Skeletal muscle satellite cell (primary cell): ENCODE results near the gene FAM20C.

DNA sequence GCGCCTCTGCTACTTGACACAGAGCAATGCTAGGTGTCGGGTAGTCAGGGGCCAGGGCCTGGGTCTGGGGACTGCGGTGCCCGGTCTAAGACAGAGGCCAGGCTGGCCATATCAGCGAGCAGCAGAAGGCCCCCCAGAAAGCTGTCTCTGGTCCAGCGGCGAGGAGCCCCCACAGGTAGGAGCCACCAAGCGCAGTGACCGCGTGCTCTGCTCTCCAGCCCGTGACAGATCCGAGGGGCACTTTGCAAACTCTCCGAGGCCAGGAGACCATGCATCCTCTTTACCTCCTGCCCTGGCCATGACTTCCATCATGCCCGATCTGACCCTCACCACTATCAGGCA is 129.6 kb upstream of the FAM20C start:
- CAGE, long polyA plus RNA: no peak

GRCh38 chr7:65631-65981 is 126.8 kb upstream of the FAM20C start:
- CAGE, long polyA plus RNA: no peak

DNA sequence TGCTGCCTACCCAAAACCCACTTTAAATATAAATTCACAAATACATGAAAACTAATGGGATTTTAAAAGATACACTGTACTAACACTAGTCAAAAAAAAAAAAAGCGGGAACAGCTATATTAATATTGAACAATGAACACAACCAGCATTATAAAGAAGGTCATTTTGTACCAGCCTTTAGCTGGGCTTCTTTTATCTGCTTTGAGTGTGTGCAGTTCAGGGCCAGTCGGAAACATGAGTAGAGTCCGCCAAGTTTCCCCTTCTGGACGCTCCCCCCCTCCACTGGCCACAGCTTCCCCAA is 77.3 kb upstream of the FAM20C start:
- CAGE, long polyA plus RNA: no peak

GRCh38 chr7:155431-156058 is 36.8 kb upstream of the FAM20C start:
- CAGE, long polyA plus RNA: no peak

DNA sequence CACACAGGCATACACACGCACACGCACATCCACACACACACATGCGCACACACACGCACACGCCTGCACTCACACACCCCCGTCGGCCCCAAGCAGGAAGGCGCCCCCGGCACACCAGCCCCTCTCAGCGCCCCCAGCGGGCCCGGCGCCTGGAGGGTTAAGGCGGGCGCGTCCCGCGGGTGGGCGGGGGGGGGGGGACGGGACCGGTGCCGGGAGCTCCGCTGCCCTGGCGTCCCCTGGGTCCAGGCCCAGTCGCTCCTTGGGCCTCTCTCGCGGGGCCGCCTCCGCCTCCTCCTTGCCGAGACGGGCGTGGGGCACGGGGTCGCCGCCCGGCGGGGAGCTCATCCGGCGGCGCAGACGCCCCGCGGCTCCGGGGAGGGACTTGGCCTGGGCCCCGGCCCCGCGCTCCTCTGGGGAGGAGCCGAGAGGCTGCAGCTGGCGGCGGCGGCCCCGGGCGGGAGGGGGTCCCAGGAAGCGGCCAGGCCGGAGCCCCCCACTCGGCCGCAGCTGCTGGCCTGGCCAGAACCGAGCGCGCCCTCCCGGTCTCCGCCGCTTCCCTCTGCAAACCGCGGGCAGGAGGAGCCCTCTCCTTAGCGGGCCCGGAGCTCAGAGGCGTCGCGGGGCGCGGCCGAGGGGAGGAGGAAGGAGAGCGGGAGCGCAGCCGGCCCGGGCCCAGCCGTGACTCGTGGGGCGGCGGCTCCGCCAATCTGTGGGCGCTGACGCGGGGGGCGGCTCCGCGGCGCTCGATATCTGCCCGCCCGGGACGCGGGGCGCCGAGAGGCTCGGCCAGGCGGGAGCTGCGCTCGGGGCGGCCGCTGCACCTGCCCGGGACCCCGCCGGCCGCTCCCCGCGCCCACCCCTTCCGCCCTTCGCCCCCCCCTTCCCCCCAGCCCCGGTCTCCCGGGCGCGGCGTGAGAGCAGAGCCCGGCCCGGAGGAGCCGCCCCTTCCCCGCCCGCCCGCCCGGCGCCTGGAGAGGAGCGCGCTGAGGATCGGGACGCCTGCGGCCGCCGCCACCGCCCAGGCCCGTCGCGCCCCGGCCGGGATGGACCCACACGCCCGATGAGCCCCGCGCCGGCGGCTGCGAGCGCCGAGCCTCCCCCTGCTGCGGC is at the start of gene FAM20C:
FAM20C (plus strand) TSS at position 776 of the 1,110 bp plus-strand sequence.
- CAGE, long polyA plus RNA: start-site peak on the plus strand centred at position 897 of the sequence, 242 bp wide, 55 and 43 reads in 2 replicates

- CAGE, long polyA plus RNA: no peak
Observed at GRCh38 chr7:194945-195475, 2.6 kb downstream of the FAM20C start.

GRCh38 chr7:200838-201256 is 8.5 kb downstream of the FAM20C start:
- CAGE, long polyA plus RNA: no peak

DNA sequence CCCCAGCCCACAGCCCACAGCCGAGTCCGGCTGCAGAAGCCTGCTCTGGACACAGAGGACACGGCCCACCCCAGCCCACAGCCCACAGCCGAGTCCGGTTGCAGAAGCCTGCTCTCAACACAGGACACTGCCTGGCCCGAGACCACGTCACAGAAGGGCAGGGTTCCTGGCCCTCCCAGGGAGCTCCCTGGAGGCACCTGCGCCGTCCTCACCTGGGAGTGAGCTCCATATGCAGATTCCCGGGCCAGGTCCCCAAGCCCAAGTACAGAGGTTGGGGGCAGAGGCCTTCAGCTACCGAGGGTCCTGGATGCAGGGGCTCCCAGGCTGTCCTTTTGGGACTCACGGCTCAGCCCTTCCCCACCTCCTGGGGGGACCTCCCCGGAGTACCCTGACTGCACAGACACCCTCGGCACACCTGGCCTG is 23.8 kb upstream of the FOXL3 start:
- CAGE, long polyA plus RNA: no peak

DNA sequence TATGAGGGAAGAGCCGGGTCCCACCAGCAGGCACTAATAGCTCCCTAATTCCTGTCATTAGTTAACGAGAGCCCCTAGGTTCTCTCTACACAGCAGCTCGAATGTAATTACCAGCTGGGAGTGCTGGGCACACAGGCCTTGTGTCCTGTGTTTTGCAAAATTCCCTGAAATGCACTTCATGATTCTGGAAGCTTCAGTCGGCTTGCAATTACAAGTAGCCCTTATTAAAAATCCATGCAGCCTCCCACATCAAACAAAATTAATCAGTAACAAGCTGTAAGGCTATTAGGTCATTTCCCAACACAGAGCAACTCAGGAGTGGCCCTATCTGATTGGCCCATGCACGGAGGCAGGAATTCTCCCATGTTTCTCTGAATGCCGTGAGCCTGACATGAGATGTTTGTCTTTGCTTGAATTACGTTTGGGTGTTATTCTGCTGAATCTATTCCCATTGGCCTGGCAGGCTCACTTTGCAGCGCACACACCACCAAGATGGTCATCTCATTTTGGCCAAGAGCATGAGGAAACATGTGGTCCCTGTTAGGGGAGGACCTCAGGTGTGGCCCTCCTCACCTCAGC is 36.8 kb downstream of the FOXL3 start:
- CAGE, long polyA plus RNA: no peak

DNA sequence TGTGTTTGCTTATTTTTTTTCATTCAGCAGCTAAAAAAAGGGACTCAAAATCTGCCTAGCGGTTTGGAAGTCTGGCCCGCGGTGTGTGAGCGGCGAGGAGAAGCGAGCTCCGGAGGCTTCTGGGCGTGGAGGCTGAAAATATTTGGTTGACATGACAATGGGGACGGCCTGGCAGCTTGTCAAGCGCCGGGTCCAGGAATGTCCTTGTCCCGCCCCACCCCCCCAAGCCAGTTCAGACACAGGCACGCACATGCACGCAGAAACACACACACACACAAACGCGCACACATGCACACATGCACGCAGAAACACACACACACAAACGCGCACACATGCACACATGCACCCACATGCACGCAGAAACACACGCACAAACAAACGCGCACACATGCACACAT is 43.5 kb downstream of the FOXL3 start:
- CAGE, long polyA plus RNA: no peak

GRCh38 chr7:340622-341093 is 50.7 kb downstream of the FOXL3 start:
- CAGE, long polyA plus RNA: no peak

DNA sequence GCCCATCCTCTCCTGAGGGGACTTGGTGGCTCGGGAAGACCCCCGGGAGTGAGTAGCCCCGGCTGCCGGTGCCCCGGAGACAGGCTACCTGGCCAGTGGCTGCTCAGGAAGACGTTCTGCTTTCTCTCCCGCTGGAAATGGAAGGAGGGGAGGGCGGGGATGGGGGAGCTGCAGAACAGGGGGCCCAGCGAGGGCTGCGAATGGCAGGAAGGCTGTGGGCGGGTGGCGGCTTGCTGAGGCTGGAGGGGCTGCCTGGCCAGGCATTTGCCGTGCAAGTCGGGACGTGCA is 86.1 kb downstream of the FOXL3 start:
- CAGE, long polyA plus RNA: no peak

DNA sequence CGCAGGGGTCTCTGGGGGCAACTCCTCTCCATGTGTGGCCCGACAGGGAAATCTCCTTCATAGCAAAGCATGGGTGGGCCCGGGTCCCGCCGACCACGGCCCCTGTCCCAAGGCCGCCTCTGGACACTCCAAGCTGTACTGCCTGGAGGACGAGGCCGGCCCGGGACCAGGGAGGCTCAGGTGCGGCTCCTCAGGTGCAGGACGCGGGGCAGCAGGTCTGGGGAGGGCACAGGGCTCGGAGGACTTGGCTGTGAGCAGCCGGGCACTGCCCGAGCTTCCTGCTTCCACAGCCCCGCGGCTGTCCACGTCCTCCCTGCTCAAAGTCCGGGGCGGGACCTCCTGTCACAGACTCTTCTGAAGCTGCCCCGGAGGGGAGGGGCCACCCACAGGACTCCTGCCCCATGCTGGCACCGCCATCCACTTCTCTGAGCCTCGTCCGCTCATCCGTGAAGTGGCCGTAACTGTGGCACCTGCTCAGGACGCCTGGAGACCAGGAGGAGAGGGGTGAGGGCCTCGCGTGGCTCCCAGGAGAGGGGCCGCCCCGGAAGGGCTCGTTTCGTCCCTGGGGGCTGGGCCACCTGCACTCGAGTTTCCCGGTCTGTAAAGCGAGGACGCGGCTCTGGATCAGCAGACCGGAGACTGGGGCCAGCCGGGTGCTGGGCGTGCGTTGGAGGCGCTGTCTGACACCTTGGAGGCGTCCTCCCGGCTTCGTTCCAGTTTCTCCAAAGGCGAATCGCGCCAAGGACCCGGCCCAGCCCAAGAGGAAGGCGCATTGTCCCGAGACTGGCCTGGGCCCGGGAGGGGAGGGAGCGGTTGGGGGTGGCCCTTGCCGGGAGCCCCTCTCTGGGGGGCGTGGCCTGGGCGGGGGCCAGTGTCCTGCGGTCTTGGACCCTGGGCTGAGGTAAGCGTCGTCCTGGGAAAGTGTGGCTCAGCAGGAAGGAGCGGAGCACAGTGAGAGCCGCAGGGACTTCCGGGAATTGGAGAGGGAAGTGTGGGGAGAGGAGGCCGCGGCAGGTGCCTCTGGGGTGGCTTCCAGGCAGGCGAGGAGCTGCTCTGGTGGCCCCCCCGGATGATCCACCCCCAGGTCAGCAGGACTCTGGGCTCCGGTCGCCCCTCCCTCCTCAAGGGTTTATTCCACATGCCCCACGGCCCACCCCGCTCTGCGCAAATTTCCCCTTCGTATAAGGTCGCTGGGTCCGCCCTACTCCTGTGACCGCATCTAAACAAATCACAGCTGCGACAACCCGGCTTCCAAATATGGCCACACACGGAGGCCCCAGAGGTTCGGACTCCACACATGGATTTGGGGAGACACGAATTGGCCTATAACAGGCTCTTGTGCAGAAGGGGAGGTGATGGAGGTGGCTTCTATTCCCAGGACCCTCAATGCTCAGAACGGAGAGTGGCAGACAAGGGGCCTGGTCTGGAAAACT is 89.6 kb downstream of the FOXL3 start:
- CAGE, long polyA plus RNA: no peak

DNA sequence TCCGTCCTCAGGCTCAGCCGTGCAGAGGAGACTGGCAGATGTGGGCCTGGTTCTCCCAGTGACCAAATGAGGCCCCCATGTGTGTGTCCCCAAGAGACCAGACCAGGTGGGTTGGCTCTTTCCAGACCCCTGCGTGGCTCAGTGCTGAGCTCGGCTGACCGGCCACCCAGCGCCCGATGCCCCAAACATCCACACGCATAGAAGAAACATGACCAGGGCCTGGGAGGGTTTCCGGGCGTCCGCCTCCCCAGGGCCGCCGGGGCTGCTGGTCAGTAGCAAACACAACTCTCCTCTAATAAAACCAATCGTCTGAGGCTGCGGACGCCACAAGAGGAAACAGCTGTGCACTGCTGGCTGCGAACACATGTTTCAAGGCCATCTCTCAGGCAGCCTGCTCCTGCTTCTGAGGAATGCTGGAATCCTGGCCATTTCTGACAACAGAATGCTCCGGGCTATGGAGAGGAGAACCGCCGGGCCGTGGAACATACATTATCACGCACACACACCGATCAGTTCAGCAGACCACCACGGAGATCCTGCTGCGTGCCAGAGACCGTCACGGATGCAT is 54.6 kb downstream of the PDGFA start:
- CAGE, long polyA plus RNA: no peak

DNA sequence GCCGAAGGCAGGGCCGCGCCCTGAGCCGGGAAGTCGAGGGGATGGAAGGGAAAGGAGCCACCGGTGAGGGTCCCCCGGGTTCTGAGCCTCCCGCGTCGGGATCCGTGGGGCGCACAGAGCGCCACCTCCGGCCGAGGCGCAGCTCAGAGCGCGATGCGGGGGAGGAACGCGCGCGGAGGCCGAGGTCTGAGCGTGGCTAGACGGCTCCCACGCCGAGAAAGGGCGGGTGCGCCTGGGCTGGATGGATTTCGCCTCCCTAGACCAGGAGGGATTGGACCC is 856 bp upstream of the PDGFA start:
- CAGE, long polyA plus RNA: no peak

DNA sequence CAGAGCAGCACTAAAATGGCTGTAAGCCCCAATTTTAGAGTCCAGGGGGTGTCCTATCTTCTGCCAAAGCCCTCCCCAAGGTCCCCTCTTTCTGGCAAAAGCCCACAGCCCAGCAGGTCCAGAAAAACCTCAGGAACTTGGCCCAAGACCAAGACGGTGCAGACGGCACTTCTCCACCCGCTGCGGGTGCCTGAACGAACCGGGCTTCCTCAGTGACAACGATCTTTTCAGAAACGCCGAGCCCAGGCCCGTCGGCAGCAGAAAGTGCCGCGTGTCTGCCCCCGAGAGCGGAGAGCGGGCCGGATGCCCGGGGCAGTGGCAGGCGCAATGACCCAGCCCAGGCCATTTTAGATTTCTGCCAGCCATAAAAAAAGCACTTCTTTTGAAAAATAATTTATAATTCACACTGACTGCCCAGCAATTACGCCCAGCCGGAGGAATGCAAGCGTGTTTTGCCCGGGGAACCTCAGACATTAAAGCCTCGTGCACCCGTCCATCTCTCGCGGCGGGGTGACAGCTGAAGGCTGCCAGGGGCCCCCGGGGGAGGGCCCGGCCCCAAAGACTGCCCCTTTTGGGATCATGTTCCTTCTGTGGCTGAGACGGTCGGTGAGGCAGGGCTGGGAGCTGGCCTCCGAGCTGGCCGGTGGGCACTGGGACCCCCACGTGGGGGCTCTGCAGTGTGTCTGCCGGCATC is 71.1 kb upstream of the PDGFA start:
- CAGE, long polyA plus RNA: no peak

DNA sequence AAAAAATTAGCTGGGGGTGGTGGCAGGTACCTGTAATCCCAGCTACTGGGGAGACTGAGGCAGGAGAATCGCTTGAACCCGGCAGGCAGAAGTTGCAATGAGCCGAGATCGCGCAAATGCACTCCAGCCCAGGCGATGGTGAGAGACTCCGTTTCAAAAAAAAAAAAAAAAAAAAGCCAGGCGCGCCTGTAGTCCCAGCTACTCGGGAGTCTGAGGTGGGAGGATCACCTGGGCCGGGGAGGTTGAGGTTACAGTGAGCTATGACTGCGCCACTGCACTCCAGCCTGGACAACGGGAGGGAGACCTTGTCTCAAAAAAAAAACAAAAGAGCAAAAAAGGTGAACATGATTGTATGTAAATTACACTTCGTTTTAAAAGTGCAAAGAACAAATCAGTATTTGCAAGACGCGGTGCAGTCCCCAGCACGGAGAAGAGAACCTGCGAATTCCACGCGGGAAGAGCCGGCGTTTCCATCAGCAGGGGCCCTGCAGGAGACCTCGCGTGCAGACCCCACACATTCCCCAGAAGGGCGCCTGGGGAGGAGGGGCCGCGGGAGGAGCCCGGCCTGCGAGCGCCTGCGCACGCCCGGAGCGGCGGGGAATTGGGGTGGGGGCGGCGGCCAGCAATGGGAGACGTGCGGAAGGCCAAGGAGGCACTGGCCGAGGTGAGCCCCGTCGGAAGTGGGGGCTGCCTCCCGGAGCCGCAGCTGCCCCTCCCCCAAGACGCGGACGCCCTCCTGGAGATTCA is 16.8 kb upstream of the SUN1 start:
- CAGE, long polyA plus RNA: no peak

DNA sequence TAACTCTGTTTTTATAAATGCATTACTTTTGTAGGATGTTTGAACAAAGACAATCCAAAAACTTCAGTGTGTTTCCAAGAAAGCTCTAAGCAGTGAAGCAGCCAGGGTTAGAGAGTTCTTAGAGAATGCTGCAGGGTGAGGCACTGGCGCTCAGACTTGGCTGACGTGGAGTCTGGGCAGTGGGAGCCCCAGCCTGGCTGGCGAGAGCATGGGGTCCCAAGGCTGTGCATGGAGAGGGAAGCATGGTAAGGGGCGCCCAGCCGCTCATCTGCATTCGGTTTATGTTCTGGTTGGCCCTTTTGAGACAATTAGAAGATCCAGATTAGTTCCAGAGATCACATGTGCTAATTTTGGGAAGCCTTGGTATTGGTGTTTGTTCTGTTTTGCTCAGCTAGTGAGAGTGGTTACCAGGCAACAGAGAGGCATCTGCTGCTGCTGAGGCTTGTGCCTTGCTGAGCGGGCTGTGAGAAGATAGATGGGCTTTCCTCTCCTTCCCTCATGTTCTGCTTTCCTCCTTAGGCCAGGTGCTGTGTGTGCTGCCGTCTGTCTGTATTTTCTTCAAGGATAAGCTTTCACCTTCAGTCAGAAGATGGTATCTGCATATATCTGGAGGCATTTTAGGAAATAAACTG is 10.3 kb downstream of the SUN1 start:
- CAGE, long polyA plus RNA: no peak

DNA sequence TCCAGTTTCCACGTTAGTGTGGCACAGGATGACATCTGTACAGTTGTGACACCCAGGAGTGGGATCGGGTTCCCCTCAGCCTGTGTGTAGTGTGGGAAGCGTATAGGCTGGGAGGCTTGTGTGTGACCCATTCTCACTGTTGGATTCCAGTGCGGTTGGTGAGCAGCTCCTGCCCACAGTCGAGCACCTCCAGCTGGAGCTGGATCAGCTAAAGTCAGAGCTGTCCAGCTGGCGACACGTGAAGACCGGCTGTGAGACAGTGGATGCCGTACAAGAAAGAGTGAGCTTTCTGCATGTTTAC is 18.7 kb upstream of the GET4 start:
- CAGE, long polyA plus RNA: no peak

- CAGE, long polyA plus RNA: no peak
Observed at GRCh38 chr7:875912-876409, 393 bp upstream of the GET4 start.